ENCODE results near the genes MC5R, MC2R and ESCO1.

- RRBS, result no CpG with 5 or more reads among the region's 11 CpGs
Observed at GRCh38 chr18:13164885-13165541, 53.5 kb upstream of the LDLRAD4 start.

DNA sequence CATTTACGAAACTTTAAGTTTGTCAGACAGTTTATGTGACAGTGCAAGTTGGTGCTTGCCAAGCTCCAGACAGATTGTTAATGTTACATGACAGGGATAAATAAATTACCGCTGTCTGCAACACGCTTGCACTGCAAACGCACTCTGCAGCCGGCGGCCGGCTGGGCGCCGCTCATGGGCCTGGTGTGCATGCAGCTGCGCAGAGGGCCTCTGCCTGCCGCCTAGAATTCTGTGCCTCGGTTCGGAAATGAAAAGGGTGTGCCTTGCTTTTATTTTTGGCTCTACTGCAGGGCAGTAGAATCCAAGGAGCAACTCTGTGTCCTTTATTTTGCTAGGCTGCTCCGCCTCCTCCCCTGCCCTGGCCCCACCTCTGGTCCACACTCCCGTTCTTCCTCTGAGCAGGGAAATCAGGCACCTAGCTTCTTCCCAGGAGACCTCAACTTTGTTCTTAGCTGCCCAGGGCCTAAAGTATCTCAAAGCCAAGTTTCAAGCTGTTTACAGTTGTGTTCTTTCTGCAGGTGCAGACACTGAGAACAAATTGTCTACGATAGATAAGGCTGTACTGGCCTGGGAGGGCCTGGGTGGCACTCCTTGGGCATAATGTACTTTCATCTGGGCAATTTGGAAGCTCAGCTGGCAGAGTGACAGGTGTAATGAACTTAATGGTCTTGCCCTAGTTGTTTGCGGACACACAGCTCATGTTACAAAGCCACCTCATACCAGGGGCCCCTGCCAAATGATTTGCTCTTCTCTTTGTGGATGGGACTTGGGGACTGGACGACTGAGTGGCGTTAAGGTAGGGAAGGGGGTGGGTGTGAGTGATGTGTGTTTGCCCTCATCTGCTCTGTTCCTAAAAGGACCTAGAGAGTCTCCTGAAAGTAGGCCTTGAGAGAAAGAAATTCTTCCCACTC lies 4.1 kb downstream of the LDLRAD4 start:
- RRBS, result no CpG with 5 or more reads among the region's 19 CpGs

GRCh38 chr18:13290837-13291777 lies 72.5 kb downstream of the LDLRAD4 start:
- RRBS, result no CpG with 5 or more reads among the region's 17 CpGs

GRCh38 chr18:13421162-13421747 lies 202.7 kb downstream of the LDLRAD4 start:
- RRBS, result no CpG with 5 or more reads among the region's 13 CpGs

DNA sequence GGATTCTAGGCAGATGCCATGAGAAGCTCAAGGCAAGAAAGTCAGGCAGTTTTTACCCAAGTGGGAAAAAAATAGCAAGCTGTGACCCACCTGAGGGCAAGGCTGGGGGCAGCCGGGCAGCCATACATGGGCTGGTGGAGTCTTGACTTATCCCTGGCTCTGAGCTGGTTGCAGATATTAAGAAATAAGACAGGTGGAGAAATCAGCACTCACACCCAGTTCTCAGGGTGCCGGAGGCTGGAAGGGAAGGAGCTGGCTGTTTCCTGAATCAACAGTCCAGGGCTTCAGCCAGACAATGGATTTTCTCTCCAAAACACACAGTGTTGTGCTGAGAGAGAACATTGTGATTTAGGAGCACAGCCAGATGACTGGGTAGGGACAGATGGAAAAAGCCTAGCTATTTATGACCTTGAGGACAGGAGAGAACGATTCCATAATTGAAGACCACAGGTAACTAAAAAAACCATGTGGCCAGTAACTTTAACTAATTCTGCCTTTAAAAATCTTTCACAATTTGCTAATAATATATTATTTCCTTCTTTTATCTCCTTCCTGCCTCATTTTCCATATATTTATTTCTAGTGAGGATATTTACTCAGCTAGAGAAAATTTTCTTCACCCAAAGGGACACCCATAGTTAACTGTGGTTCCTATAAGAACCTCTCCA lies 208.9 kb downstream of the LDLRAD4 start:
- RRBS, result no CpG with 5 or more reads among the region's 3 CpGs

DNA sequence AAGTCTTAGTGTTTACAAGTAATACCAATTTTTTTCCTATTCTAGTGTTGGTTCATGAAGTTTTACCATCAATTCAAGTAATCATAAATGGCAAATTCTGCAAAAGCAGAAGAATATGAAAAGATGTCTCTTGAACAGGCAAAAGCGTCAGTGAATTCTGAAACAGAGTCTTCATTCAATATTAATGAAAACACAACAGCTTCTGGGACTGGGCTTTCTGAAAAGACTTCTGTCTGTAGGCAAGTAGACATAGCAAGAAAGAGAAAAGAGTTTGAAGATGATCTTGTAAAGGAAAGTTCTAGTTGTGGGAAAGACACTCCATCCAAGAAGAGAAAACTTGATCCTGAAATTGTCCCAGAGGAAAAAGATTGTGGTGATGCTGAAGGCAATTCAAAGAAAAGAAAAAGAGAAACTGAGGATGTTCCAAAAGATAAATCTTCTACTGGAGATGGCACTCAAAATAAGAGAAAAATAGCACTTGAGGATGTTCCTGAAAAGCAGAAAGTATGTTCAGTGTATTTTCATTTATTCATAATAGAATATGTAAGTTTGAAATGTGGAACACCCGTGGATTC lies 5.0 kb downstream of the RNMT start:
- RRBS, result no CpG with 5 or more reads among the region's 2 CpGs

- RRBS, result no CpG with 5 or more reads among the region's 8 CpGs
Observed at GRCh38 chr18:13744792-13745594, 18.5 kb downstream of the RNMT start.

GRCh38 chr18:13758162-13758573 lies 31.7 kb downstream of the RNMT start:
- RRBS, result no CpG with 5 or more reads among the region's 4 CpGs

- RRBS, result 2% methylated on average over 14 of the region's 55 CpGs
Observed at GRCh38 chr18:13823862-13824448, at the start of gene MC5R. MC5R (plus strand) TSS chr18:13824149.

- RRBS, result no CpG with 5 or more reads among the region's 4 CpGs
Observed at GRCh38 chr18:13915466-13915955, at the start of gene MC2R. MC2R (minus strand) TSS chr18:13915536.

DNA sequence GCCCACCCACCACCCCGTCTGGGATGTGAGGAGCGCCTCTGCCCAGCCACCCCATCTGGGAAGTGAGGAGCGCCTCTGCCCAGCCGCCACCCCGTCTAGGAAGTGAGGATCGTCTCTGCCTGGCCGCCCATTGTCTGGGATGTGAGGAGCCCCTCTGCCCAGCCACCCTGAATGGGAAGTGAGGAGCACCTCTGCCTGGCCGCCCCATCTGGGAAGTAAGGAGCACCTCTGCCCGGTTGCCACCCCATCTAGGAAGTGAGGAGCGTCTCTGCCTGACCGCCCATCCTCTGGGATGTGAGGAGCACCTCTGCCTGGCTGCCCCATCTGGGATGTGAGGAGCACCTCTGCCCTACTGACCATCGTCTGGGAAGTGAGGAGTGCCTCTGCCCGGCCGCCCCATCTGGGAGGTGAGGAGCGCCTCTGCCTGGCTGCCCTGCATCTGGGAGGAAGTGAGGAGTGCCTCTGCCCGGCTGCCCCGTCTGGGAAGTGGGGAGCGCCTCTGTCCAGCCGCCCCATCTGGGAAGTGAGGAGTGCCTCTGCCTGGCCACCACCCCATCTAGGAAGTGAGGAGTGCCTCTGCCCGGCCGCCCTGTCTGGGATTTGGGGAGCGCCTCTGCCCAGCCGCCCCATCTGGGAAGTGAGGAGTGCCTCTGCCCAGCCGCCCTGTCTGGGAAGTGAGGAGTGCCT lies 90.4 kb upstream of the ZNF519 start:
- RRBS, result no CpG with 5 or more reads among the region's 24 CpGs

- RRBS, result no CpG with 5 or more reads among the region's 3 CpGs
Observed at GRCh38 chr18:21329976-21330323, 87.9 kb downstream of the GREB1L start.

- RRBS, result 2% methylated on average over 37 of the region's 104 CpGs
Observed at GRCh38 chr18:21600137-21601127, at the start of gene ESCO1. ESCO1 (minus strand) TSS chr18:21600704.

DNA sequence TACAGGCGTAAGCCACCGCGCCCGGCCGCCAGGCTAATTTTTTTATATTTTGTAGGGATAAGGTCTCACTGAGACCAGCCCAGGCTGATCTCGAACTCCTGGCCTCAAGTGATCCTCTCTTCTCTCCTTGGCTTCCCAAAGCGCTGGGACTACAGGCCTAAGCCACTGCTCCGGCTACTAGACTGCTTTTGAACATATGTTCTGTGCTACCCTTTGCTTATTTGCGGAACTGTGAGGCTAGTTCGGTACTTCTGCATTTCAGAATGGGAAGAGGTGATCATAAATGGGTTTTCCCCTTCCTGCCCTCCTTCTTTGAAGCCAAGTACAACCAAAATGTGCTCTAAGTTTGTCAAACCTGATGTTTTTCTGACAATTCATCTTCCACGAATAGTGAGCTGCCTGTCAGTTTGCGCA lies 1.7 kb upstream of the ESCO1 start:
- RRBS, result no CpG with 5 or more reads among the region's 12 CpGs

DNA sequence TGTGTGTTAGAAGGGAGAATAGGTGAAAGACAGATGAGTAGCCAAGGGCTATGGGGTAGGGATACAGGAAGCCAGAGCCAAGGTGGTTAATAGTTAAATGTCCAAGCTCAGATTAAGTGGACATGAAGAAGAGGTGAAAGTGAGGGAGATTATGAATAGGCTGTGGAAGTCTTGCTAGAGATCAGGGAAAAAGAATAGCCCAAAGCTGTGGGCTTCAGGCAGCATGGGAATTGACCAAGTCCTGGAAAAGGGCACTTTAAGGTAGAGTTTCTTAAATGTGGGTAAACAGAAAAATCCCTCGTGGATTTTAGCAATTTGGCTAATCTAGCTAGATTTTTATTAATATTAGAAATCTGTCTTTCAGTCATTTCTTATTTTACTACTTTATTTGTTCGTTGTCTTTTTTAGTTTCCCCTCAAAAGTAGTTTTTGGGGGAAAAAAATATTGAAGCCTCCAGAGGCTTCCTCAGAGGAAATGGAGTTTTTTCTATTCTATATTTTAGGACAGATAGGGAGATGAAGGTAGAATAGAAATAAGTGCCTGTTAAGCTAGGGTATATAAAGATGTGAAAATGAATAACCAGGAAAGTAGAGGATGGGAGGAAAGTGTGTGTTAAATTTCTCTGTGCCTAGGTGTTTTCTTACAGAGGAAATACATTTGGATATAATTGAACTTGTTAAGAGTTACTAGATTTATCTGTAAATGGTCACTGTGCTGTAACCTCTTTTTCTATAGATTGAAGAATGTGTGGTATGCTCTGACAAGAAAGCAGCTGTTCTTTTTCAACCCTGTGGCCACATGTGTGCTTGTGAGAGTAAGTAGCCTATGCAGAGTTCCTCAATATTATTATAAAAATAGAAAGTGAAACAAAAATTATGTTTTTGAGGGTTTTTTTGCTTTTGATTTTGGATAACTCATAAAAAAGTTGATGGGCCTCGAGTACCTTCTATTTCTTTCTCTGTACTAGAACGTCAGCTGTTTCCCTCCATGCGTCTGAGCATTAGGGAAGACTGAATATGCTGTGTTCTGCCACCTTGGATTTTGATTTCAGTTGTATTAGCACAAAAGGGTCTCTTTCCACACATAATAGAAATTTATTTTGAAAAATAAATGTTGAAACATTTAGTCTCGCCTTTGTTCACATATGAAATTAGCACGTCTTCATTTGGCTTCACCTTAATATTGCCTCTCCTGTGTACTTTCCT lies 112.2 kb downstream of the MIB1 start:
- RRBS, result no CpG with 5 or more reads among the region's 7 CpGs

DNA sequence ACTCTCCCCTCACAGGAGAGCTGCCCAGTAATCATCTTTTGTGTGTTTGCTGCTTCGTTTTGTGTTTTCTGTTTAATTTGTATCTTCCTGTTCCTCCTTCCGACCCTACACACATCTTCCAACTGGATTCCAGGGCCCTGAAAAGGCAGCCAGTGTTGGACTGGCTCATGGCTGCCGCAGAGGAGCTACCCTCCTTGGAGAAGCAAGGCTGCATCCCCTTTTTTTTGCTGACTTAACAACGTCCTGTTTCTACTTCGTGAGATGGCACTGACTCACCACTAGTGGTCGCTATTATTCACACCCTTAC lies 171.9 kb upstream of the GATA6 start:
- RRBS, result no CpG with 5 or more reads among the region's 6 CpGs

DNA sequence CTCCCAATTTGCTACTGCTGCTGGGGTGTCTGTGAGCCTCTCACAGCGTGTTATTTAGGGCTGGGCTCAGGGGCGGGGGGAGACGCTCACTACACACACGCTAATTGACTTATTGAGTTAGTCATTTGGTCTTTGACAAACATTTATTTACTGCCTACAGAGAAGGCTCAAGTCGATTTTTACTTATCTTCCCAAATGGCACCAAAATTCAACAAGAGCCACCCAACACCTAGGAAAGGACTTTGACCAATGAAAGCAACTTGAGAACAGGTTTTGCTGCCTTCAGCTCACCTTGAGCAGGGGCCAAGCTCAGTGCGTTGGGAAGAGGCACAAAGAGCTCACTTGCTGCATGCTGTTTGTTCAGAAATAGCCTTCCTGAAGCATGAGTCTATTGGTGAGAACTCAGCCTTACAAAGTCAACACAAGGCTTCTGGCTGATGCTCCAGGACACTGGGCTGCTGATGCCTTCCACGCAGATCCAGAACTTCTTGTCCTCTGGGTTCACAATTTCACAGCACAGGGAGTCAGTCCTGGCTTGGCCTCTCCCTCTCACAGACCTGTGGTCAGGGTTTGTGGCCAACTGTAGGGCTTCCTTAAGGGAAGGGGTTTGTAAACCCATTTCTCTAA lies 125.0 kb upstream of the GATA6 start:
- RRBS, result no CpG with 5 or more reads among the region's 7 CpGs

DNA sequence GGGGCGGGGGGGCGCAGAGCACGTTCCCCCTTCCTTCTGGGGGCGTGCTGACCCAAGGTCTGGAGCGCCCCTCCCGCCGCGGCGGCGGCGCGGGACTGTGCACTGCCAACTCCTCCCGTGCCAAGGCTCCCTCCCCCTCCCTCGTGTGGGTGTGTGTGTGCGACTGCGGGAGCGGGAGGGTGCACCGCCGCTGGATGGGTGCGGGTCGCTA lies 513 bp upstream of the GATA6 start:
- RRBS, result no CpG with 5 or more reads among the region's 21 CpGs

DNA sequence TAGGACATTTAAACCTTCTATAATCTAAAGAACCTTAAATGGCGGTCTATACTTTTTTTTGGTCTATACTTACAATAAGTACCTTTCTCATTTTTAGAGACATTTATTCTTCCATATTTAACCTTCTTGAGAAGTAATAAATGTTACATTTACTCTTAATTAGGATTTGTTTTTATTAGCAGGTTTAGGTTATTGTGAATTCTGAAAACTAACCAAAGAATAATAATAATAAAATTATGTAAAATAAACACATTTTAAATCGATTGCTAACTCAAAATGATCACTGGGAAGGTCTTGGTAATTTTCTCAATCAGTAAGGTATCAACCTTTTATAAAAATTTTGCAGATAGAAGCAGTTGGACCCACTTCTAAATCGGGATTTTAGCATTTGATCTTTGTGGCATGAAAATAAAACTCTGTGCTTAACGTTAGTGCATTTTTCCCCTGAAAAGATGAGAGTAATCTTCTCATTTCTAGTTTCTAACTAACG lies 6.5 kb downstream of the GATA6 start:
- RRBS, result no CpG with 5 or more reads among the region's 5 CpGs

All from GM19240 (cell line).